CD14-positive monocyte (primary cell): ENCODE measurements around the genes DNAH9, ELAC2 and ZSWIM7.

DNA sequence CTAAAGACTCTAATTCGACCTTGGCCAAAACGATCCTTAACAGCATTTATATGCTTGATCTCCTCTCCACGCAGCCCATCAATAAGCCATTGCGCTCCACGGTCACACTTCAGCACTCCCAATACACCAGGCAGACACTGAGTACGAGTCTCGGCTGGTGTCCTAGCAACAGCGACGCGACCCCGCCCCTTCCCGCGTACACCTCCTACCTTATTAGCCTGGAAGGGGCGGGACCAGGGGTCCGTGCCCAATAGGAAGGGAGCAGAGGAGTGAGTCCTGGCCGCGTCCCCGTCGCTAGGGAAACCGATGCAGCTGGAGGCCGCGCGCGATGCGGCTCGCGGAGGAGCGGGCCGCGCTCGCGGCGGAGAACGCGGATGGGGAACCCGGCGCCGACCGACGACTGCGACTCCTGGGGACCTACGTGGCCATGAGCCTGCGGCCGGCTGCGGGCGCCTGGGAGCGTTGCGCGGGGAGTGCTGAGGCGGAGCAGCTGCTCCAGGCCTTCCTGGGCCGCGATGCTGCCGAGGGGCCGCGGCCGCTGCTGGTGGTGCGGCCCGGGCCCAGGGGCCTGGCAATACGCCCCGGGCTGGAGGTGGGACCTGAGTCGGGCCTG is at the start of gene DNAH9:
Gene DNAH9 (plus strand): TSS at position 300 of the 613 bp plus-strand sequence.
- CAGE, long polyA plus RNA, result no peak

DNA sequence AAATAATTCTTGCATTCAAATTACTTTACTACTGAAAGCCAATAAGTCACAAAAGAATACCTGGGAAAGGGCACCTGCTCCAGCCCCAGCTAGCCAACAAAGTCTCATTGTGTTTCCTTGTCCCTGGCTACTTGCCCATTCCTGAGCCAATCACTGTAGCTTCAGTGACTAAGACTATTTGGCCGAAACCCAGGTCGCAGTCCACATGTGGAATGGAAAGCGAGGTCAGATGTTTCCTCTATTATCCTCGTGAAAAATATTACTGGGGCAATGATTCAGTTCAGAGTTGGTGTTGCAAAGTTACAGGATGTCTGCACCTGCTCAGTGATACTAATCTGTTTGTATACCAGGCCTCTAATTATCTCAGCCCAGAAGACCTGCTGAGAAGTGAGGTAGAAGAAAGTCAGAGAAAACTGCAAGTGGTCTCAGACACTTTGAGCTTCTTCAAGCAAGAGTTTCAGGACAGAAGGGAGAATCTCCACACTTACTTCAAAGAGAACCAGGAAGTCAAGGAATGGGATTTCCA is 21.0 kb downstream of the DNAH9 start:
- CAGE, long polyA plus RNA, result no peak

- CAGE, long polyA plus RNA, result no peak
Observed at GRCh38 chr17:12040438-12040924, 19.8 kb downstream of the MAP2K4 start.

GRCh38 chr17:12365674-12366437 is 299.8 kb upstream of the MYOCD start:
- CAGE, long polyA plus RNA, result no peak

- CAGE, long polyA plus RNA, result no peak
Observed at GRCh38 chr17:12622994-12623642, 42.6 kb upstream of the MYOCD start.

GRCh38 chr17:12631260-12631511 is 34.5 kb upstream of the MYOCD start:
- CAGE, long polyA plus RNA, result no peak

GRCh38 chr17:12664829-12665269 is 841 bp upstream of the MYOCD start:
- CAGE, long polyA plus RNA, result no peak

GRCh38 chr17:12989780-12990784 is 27.7 kb downstream of the ELAC2 start:
- CAGE, long polyA plus RNA, result no peak

DNA sequence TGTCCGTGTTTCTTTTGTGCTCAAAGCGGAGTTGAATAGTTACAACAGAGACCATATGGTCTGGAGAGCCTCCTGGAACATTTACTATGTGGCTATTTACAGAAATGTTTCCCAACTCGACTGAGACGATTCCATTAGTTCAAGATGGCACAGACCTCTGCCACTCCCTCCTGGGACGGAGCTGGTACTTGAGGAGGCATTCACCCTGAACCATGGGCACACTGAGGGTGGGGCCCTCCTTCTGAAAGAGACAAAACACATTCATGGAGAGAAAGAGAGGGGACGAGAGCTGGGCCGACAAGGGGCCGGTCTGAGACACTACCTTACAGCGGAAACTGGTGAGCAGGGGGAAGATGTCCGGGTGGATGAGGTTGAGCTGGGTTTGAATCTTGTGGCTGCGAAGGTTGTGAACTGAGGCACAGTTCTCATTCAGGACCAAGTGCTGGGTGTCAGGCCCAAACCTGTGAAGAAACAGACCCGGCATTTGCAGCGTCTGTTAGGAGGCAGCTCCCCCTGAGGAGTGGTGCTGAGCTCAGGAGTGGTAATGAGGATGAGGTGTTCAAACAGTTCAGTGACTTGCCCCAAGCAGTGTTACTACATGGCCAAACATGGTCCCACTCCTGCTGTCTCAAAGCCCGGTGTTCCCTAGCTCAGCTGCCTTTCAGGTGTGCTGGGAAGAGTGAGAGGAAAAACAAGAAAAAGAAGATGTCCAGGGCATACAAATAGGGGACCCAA is 15.5 kb downstream of the ELAC2 start:
- CAGE, long polyA plus RNA, result no peak

GRCh38 chr17:13017272-13018093 is at the start of gene ELAC2:
Gene ELAC2 (minus strand): TSS chr17:13018027.
- CAGE, long polyA plus RNA, result no peak

DNA sequence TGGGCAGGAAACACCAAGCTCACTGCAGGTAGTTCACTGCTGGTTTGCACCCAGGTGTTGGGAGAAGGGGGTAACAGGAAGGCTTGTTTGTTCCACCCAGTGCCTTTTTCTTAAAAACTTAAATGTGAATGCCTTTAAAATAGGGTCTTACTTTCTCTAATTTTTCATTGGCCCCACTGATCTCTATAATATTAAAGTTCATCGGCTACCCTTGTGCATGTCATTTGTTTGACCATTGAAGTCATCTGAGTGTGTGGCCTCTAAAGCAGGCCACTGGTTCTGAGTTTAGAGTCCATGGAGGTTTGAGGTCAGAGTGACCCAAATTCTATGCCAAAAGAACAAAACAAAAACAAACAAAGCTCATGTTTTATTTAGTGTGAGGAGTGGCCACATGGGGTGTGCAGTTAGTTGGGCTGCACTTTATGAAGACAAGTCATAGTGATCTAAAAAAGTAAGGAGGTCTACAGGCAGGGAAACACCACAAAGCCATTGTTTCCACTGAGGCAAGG is 62.8 kb upstream of the COX10 start:
- CAGE, long polyA plus RNA, result no peak

DNA sequence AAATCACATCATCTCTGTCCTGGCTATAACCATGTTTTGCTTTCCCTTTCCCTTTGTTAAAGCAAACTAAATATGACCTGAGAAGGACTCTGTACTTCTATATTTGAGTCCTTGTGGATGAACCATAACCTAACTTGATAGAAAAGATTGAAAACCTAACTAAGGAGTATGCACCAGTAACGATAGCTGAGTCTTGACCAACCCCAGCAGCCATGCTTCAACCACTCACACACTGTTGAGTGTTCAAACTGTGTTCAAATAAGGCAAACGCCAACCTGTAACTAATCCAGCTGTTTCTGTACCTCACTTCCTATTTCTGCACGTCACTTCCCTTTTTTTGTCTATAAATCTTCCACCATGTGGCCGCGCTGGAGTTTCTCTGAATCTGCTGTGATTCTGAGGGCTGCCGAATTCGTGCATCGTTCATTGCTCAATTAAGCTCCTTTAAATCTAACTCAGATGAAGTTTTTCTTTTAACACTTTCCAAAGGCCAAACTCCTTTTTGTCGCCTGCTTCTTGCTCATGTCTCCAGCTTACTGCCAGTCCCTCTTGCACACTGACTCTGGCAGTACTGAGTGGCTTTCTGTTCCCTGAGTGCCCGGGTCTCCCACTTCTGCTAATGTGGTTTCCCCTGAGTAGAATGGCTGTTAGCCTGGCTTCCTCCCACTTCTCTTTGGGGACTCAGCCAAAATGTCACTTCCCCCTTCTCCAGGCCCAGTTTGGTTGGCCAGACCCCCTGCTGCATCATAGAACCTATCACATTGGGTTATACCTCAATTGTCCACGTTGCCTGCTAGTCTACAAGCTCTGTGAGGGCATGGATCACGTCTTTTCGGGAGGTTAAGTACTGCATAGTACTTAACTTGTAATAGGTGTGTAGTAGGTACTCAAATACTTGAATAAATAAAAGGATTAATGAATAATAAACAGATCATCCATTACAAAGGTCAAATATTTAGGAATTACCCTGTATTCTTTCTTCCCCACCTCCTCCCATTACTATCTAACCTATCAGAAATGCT is 304.2 kb downstream of the HS3ST3B1 start:
- CAGE, long polyA plus RNA, result no peak

DNA sequence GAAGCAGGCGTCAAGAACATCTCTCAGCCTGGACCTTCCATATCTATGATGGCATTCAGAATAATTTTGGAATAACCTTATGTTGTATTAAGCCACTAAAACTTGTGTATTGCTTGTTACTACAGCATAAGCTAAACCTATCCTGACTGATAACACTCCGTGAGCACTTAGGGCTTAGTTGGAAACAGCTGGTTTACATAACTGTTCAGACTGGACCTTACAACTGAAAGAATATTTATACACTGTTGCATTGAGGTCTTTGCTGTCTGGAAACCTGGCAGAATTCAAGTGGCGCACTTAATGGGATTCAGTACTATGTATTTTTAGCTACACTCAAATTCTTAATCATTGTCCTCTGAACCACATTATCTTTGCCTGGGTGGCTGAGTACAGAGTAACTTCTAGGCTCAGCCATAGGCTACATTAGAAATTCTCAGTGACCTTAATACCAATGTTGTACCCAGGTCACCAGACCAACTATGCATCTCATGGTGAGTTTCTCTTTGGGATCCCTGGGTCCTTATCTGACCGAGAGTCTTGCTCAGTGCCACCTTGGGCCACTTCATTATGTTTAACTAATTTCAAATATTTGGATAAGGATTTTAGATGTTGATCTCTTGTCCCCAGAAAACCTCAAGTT is 172.8 kb downstream of the PMP22 start:
- CAGE, long polyA plus RNA, result no peak

DNA sequence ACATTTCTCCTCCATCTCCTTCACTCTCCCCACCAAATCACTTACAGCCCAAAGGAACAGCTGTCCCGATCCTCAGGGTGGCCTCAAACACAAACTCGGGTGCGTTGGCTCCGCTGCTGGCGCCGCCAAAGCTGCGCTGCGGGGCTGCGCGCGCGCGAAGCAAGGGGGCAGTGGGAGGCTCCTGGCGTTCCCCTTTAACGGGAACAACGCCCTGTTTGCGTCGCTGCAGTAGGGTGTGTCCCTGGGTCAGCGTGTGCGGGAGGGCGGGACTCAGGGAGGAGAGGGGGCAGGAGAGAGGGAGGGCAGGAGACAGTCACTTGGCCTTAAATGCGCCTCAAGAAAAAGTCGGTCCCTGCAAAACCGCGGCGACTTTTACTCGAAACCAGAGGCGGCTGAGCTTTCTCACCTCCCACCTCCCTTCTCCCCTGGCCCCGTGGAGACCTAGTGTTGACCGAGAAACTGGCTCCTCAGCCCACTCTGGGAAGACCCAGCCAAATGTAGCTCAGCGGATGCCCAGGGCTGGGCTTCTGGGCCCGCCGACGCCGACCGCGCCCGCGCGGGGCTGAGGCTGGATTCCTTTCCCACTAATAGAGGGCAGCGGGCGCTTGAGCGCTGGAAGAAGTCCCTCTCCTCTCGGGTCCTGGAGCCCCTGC is 2.6 kb downstream of the PMP22 start:
- CAGE, long polyA plus RNA, result no peak

DNA sequence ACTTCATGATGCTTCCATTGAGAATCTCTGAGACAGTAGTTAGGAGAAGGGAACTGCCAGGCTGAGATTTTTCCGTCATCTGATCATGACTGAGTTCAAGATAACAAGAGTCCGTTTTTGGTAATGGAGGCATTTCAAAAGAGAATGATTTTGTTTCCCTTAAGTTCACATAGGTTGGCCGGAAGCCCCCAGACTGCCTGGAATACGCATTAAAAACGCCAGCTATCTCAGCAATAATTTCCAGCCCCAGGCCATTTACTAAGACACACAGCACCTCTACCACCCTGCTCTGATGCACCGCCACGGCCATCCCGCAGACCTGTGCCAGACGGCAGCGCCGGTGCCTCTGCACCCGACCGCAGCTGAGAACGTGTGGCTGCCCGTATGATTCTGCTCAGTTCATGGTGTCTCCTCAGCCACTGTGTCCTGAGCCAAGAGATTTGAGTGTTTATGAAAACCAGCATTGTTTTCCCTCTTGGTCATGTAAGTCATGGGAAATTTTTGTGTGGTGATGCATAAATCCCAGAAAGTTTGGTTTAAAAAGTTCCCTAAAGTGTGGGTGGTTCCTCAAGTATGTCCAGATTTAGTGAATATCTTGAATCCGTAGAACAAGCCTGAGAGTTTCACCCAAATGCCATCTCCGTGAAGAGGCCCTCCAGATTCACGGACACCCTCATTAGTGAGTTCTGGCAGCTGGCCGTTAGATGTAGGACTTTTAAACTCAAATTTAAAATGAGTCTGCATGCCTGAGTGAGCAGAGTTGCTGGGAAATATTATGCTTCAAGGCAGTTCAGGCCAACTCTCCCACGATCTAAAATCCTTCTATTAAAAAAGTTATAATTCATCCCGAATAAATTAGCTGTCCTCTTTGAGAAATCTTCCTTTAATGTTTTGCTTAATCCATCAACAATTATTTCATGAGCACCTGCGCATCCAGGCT is 57.7 kb downstream of the CDRT4 start:
- CAGE, long polyA plus RNA, result no peak

- CAGE, long polyA plus RNA, result no peak
Observed at GRCh38 chr17:15648575-15649235, 29.2 kb upstream of the FBXW10B start.

- CAGE, long polyA plus RNA, result no peak
Observed at GRCh38 chr17:15649559-15650624, 30.4 kb upstream of the FBXW10B start.

- CAGE, long polyA plus RNA, result no peak
Observed at GRCh38 chr17:15650625-15651205, 31.2 kb upstream of the FBXW10B start.

GRCh38 chr17:15998973-15999879 is at the start of gene ZSWIM7:
Gene ZSWIM7 (minus strand): TSS chr17:15999704.
- CAGE, long polyA plus RNA, result start-site peak on the minus strand at chr17:15999609-15999707, 864 and 967 reads in 2 replicates

DNA sequence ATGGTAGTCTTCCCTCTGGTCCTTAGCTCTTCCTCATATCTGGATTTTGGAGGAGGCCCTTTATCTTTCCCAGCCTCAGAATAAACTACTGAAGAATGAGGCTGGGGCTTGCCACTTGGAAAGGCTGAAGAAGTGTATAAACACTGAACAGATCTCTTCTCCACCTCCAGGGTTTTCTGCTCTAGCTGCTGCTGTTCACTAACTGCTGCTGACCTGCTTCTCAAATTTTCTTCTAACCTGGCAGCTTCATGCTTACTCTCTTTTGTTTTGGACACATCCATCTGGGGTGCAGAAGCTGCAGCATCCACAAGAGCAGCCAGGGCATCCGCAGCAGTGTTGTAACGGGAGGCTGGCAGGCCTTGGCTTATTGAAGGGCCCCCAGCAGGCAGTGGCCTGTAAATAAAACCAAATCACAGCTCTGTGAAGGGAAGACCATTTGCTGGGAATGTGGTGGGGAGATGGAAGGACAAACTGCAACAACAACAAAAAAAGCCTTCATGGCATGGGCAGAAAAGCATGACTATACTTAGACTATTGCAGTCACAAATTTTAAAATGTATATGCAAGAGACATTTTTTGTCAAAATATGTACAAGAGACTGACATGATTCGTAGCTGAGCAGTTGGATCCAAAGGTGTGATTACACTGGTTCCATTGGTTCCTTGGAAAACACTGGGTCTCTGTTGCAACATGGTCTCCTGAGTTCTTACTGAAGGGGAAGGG is 62.0 kb downstream of the TTC19 start:
- CAGE, long polyA plus RNA, result no peak